Parietal lobe (tissue), 2 donors: ENCODE data around the gene ZMYND11.

DNA sequence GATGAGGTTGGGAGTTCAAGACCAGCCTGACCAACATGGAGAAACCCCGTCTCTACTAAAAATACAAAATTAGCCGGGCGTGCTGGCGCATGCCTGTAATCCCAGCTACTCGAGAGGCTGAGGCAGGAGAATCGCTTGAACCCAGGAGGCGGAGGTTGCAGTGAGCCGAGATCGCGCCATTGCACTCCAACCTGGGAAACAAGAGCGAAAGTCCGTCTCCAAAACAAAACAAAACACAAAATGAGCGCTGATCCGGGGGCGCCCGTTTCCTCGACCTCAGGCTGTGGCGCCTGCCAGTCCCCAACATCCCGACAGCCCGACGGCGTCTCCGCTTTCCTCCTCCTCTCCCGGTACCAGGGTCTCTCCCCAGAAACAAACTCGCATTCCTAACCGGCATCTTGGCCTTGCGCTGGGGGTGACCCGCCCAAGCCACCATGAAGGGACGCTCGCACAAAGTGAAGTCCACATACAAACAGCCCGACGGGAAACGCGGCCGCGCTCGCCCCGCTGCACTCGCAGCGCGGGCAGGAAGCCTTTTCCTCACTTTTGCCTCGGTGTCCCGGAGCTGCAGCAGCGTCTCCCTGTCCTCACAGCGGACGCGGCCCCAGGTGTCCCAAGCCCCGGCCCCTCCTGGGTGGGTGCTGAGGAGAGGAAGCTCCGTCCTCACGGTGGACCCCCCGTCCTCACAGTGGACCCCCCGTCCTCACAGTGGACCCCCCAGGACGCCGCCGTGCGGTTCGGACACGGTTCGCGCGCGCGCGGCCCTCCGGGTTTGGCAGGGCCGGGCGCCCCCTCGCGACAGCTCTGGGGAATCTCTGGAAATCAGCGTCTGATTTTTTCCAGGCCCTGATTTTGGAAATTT, 24.6 kb upstream of the TUBB8 start:
- RAMPAGE, long total RNA, result no peak

GRCh38 chr10:135392-135912, at the start of gene ZMYND11:
TSS of gene ZMYND11 (plus strand) at chr10:135455.
- RAMPAGE, long total RNA, result no peak

GRCh38 chr10:373047-373473, 237.8 kb downstream of the ZMYND11 start:
- RAMPAGE, long total RNA, result no peak

GRCh38 chr10:484955-485911, 204.2 kb downstream of the DIP2C start:
- RAMPAGE, long total RNA, result no peak

GRCh38 chr10:633044-633992, 56.1 kb downstream of the DIP2C start:
- RAMPAGE, long total RNA, result no peak

DNA sequence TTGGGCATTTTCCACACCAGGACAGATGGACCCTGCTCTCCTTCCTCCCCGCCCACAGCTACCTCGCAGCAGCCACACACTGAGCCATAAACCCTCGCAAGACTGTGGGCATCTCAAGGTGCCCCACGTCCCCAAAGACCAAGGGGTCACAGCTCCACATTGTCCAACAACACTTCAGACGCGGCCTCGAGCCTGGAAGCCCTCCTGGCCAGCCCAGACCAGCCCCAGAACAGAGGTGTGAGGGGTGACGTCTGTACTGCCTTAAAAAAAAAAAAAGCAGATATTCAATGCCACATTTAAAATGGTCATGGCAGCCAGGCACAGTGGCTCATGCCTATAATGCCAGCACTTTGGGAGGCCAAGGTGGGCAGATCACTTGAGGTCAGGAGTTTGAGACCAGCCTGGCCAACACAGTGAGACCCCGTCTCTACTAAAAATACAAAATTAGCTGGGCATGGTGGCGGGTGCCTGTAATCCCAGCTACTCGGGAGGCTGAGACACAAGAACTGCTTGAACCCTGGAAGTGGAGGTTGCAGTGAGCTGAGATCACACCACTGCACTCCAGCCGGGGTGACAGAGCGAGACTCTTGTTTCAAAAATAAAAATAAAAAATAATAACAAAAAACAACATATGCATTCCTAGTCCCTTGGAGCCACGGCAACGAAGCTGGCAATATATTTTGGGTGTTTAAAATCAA, 36.5 kb downstream of the DIP2C start:
- RAMPAGE, long total RNA, result no peak

- RAMPAGE, long total RNA, result no peak
Measured at GRCh38 chr10:687905-689227, 1.1 kb downstream of the DIP2C start.

DNA sequence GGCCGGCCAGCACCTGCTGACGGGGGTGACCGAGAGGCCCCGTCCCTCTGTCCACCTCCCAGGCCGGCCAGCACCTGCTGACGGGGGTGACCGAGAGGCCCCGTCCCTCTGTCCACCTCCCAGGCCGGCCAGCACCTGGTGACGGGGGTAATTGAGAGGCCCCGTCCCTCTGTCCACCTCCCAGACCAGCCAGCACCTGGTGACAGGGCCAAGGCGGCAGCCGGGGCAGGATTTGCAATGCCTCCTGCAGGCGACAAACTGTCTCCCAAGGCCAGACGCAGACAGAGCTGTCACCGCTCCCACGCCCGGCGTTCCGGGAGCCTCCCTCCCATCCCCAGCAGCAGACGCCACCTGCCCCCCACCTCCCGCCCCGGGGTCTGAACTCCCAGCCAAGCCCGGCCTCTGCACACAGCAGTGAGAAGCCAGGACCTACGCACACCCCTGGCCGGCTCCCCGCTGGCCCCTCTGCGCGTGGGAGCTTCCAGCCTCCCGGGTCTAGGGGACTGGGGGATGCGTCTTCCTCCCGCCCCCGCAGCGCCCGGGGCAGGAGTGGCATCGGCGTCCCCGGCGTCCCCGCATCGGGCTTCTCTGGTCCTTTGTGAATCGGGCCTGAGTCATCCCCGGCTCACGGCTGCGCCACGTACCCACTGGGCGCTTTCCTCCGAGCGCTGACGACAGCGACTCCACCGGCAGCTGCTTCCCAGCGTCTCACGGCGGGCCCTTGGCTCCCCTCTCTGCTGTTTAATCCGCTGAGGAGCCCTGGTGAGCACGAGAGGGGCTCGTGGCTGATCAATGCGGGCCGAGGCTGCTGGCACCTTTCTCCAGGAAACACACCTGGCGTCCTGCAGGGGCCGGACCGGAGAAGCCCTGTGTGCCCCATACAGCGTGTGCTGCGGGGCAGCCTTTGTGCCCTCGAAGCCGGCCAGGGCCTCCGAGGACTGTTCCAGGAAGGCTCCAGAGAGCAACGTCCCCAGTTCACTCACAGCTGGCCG, 95.1 kb upstream of the DIP2C start:
- RAMPAGE, long total RNA, result no peak

GRCh38 chr10:903027-903462, 28.5 kb downstream of the LARP4B start:
- RAMPAGE, long total RNA, result no peak

DNA sequence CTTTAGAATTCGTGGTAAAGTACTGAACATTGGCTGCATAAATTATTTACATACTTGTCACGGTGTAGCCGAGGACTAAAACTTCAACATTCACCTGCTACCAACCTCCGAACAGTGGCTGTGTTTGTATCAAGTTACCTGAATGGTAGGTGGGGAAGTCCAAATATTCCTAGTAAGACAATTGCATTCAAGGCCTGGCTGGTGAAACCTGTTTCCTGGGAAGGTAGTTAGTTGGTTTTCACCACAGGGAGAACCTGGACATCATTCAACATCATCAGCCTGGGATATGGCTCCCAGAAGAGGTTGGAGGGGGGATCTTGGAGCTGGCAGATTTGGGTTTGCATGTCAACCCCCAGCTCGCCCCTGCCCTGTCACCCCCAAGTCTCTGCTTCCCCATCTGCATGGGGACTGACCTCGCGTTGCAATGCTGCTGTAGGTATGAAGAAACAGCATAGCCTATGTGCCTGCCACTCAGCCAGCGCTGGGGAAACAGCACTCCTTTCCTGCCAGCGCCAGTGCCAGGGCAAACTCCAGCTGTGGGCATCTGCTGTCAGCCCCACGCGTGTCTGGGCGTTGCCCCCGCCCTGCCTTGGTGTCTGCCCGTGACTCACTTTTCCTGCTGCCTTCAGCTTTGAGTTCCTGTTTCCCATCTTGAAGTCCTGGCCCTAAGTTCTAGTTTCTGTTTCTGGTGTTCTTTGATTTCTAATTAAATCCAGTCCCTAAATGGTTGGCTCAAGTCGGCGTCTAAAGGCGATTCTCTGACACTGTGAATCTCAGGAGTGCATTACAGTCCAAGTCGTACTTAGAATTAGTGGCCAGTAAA, 12.8 kb upstream of the LARP4B start:
- RAMPAGE, long total RNA, result no peak

GRCh38 chr10:947031-947392, 15.5 kb upstream of the LARP4B start:
- RAMPAGE, long total RNA, result no peak

- RAMPAGE, long total RNA, result no peak
Measured at GRCh38 chr10:971655-971936, 16.6 kb upstream of the GTPBP4 start.

GRCh38 chr10:986990-988183, 847 bp upstream of the GTPBP4 start:
- RAMPAGE, long total RNA, result no peak

DNA sequence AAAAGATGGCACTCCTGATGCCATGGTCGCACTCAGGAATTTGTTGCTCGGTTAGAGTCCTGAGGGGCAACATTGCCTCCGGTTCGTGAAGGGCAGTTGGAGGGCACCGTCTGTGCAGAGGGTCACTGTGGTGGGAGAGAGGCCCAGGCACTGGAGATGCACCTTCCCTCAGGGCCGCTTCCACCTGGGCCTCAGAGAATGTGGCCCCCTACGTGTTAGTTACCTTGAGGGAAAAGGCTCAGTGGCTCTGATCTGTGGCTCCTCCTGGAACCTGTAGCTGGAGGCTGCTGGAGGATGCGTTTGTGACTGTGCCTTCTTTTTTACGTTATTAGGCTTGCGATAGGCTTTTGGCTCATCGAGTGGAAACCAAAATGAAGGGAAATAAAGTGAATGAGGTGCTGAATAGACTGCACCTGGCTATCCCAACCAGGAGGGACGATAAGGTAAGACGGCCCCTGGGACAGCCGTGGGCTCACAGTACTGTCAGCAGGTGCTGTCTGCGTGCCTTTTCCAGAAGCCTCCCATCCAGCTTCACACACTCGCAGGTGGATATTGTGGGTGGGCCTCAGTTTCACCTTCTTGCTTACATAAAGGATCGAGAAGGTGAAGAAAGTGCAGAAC, 18.6 kb downstream of the GTPBP4 start:
- RAMPAGE, long total RNA, result no peak

DNA sequence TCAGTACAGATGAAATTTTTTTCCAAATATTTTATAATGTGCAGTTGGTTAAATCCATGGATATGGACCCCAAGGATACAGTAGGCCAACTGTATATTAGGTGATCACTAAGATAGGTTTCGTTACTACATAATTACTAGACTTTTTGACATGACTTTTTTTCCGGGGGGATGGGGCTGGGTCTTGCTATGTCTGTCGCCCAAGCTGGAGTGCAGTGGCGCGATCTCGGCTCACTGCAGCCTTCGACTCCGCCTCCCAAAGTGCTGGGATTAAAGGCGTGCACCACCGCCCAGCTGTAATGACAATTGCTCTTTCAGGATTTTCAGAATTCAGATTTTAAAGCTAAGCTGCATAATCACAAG, 1.1 kb downstream of the IDI1 start:
- RAMPAGE, long total RNA, result no peak

GRCh38 chr10:1098990-1099461, 42.8 kb downstream of the WDR37 start:
- RAMPAGE, long total RNA, result no peak

- RAMPAGE, long total RNA, result no peak
Measured at GRCh38 chr10:1200133-1200499, 143.9 kb downstream of the WDR37 start.

DNA sequence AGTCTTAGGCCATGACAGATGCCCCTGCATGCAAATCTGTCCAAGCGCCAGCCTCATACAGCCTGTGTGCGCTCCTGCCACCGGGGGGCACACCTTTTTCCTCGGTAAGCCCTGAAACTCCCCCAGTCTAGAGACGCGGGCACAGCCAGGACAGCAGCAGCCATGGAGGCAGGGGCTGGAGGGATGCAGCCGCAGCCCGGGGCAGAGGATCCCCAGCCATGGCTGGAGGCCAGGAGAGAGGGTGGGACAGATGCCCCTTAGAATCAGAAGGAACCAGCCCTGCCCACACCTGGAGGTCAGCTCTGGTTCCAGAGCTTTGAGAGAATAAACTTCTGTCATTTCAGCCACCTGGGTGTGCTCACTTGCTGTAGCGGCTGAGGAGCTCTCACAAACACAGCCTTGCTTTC, 241.5 kb downstream of the WDR37 start:
- RAMPAGE, long total RNA, result no peak

DNA sequence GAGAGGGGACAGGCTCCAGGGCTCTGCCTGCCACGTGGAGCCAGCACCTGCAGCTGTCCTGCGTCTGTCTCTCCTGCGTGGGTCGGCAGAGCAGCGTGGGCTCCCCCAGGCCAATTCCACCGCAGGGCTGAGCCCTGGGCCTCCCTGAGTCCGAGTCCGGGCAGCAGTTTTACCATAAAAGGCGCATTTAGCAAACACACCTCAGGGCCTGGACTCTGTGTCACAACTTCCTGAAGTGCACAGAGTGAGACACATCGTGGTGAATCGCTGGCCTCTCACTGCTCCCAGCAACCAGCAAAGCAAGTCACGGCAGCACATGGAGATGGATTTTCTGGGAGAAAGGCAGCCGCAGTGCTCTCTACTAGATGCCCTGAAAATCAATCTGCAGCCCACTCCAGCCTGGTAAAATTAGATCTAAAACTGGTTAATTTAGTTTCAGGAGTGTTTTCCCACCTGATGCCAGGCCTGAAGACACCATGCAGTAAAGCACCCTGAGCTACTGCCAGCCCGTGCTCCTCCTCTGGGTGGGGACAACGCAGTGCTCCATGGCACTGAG, 337.1 kb downstream of the ADARB2 start:
- RAMPAGE, long total RNA, result no peak

DNA sequence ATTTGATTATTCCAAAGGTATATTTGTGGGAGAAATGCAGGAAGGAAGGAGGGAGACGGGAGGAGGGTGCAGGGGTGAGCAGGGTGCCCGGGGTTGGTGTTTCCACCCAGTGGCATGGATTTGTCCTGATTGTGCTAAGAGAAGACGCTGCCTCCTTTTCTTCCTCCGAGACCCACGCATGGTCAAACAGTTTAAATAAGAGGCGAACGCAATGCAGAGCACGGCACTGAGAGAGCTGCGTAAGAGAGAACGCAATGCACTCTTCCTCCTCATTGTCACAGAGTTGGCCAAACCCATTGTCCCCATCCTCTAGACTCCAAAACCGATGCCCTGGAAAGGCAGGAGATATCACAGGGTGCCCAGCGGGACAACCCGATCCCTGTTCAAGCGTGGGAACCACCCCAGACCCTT, 187.9 kb downstream of the ADARB2 start:
- RAMPAGE, long total RNA, result no peak